SK-N-SH (cell line): ENCODE measurements around a stretch of chr2.

- RRBS, result 5% methylated on average over 26 of the region's 95 CpGs
CAGE:
- cytosol, long polyA plus RNA, result no peak
- long polyA plus RNA, result no peak
- nucleus, long polyA plus RNA, result no peak
Observed at GRCh38 chr2:30231612-30232650, 597 bp downstream of the LBH start.

DNA sequence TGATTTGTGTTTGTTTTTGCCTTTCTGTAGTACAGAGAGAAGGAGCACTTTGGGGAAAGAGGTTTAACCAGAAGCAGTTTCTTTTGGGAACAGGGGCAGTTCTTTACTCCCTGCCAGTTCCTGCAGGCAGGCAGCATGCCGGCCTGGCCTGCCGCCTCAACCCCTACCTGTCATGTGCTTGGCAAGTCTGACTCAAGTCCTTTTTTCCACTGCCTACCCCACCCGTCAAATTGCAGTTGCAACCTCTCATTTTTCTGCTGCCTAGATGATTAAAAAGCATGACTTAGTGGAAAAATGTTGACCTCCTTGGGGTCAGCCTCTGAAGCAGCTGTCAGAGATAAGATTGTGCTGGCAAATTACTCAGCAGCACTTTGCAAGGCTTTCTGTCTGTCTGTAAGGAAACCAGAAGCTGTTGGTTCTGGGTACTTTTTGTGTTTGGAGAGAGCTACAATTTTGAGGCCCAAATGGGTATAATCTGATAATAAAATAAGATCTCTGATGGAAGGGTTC lies 21.7 kb downstream of the LBH start:
- RRBS, result no CpG with 5 or more reads among the region's 3 CpGs
CAGE:
- cytosol, long polyA plus RNA, result no peak
- long polyA plus RNA, result no peak
- nucleus, long polyA plus RNA, result no peak

DNA sequence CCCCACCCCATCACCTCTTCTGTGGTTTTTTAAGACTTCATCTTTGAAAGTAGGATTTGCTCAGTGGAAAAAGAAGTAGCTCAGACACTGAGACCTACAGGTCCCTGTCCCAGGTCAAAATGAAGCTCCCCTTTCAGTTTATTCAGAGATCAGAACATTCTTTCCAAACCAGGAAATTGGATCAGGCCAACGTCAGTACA lies 43.1 kb downstream of the LBH start:
- RRBS, result no CpG with 5 or more reads among the region's 1 CpG
CAGE:
- cytosol, long polyA plus RNA, result no peak
- long polyA plus RNA, result no peak
- nucleus, long polyA plus RNA, result no peak

DNA sequence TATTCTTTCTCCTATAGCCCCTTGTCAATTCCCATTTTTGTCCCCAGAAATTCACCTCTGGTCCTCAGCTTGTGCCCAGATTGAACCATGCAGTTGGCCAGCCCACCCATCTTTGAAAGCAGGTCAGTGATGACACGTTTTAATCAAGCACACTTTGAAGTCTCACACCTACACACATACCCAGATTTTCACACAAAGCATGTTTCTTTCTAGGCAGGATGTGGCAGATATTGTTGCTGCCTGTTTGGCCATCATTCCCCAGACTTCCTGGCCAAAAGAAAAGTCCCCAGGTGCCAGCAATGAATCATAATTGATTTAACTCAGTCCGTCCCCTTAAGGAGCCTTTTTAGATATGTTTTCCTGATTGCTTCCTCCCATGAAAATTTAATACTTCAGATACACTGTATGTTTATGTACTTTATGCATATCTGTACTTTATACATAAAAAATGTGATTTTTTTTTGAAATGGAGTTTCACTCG lies 84.4 kb downstream of the LBH start:
- RRBS, result no CpG with 5 or more reads among the region's 3 CpGs
CAGE:
- cytosol, long polyA plus RNA, result no peak
- long polyA plus RNA, result no peak
- nucleus, long polyA plus RNA, result no peak

DNA sequence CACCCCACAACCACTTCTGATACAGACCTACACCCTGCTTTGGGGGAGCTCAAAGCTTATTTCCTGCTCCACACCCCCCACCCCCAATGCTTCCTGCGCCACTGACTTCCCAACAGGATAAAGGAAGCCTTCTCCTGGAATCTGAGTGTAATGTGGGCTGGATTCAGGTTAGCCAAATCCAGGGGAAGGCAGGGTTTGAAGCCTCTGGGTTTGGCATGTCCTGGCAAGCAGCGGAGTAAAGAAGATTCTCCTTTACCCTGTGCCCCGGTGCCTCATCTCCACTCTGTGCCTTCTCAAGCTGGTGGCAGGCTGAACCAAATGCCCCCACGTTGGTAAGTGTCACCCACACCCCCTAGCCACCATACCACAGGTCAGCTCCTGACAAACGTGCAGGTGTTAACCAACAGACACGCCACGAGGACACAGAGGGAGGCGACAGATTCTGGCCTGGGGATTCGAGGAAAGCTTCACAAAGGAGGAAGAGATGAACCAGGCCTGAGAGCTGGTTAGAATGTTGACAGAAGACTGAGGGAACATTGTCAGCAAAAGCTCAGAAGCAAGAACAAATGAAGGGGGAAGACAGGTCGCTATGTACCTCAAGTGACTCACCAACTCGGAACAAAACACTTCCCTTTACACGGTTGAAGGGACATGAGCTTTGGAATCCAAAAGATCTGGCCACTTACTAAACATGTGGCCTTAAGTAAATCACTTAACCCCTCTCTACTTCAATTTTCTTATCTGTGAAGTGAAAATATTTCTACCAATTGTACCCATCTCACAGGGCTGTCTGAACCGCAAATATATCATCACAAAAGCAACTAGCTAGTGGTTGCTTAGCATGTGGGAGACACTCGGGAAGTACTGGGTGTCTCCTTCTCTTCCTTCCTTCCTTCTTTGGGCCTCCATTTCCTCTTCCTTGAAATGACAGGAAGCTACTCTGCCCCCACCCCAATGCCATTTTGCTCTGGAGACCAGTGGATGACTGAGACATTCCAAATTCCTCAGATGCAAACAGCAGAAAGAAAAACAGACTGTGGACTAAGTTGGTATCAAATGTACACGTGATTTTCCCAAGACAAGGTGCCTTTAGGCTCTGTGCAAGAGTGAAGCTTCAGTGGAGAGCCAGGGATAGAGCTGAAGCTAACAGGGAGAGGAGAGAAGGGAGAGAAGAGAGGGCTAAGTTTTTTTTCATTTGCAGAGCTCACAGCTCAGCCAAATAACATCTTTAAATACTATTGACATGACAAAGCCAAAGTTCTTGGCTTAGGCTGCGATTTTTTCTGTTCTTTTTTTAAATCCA lies 85.0 kb upstream of the LCLAT1 start:
- RRBS, result no CpG with 5 or more reads among the region's 16 CpGs
CAGE:
- cytosol, long polyA plus RNA, result no peak
- long polyA plus RNA, result no peak
- nucleus, long polyA plus RNA, result no peak

DNA sequence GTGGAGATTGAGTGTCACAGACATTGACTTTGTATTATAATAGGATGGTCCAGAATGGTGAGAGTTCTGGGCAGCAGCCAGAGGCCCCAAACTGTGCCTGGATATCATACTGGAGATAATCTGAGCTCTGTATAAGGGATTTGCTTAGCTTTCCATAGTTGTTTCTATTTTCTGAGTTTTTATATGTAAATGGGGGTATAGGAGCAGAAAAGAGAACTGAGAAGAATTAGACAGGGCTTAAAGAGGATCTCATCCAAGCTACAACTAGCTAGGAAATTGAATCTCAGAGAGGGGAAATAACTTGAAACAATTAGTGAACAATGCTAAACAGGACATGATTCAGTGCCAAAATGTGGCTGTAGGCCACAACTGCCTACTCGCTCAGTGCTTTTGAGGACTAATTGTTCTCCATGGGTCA lies 10.1 kb upstream of the LCLAT1 start:
- RRBS, result no CpG with 5 or more reads among the region's 1 CpG
CAGE:
- cytosol, long polyA plus RNA, result no peak
- long polyA plus RNA, result no peak
- nucleus, long polyA plus RNA, result no peak

- RRBS, result no CpG with 5 or more reads among the region's 3 CpGs
CAGE:
- cytosol, long polyA plus RNA, result no peak
- long polyA plus RNA, result no peak
- nucleus, long polyA plus RNA, result no peak
Observed at GRCh38 chr2:30641440-30642224, 165.6 kb downstream of the CAPN13 start.

DNA sequence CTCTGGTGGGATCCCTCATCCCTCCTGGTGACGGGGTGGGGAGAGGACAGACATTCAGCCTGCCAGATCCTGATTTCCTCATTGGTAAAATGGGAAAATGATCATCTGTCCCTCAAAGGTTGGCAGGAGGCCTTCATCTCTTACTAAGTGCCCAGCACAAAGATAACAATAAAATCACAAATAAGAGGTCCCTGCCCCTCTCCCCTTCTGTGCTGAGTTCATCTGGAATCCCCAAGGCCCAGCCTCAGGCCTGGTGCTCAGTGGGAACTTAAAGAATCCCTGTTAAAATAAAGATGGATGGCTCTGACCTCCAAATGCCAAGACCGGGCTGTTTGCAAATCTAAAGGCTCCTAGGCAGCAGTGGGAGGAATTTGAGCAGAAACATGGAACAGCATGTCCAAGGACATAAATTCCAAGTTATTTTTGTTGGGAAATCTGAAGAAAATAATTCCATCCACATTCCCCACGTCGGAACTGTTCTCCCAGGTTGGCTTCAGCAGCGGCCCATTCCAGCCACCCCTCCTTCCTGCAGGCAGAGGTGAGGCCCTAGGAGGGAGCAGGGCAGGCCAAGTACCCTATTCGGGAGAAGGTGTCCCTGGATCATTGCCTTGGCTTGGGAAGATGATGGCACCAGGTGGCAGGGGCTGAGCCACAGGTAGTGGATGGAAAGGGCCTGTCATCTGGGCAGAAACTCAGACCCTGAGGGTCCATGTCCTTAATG lies 117.2 kb downstream of the CAPN13 start:
- RRBS, result no CpG with 5 or more reads among the region's 6 CpGs
CAGE:
- cytosol, long polyA plus RNA, result no peak
- long polyA plus RNA, result no peak
- nucleus, long polyA plus RNA, result no peak

GRCh38 chr2:30979859-30980425 lies 158.3 kb downstream of the GALNT14 start:
- RRBS, result no CpG with 5 or more reads among the region's 8 CpGs
CAGE:
- cytosol, long polyA plus RNA, result no peak
- long polyA plus RNA, result no peak
- nucleus, long polyA plus RNA, result no peak

DNA sequence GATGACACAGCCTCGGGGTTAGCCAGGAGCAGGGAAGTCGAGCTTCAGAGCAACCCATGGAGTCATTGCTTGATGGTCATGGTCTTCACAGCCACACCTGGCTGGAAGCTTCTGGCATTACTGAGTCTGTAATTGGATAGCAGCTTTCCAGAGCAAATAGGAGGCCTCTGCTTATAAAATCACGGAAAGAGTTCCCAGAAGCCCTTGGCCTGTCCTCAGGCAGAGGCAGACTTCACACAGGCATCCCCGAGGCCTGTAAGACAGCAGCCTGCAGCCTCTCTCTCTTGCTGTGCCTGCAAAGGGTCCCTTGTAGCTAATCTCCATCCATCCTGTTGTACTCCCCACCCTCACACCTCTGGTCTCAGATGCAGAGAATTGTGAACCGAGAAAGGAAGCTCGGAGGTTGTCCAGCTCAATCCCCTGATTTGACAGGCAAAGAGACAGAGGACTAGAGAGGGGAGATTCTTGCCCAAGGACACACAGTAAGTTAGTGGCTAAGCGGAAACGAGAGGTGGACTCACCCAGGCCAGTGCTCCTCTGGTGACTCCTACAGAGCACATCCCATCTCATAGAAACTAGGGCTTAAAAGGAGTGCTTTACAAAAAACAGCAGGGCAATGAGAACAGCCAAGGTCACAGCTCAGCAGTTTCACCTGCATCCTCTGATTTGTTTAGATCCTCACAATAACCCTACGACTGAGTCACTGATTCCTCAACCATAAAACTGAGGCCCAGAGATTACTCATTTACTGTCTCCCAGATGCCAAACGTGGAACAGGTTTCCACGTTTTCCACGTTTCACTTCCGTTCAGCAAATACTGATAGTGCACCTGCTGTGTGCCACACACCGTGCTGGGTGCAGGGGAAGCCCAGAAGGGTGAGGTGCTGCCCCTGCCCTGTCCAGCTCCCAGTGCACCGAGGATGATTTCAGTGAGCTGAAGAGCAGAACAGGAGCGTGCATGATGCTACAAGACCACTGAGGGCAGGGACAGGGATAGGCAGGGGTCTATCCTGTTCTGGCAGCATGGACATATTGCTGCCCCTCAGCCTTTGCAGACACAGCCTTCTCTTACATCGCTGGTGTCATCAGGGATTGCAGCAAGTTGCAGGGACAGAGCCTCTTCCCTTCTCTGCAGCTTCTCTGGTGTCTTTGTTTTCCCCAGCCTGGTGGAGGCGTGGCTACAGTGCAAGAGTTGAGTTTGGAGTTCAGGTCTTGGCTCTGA lies 22.1 kb downstream of the EHD3 start:
- RRBS, result no CpG with 5 or more reads among the region's 18 CpGs
CAGE:
- cytosol, long polyA plus RNA, result no peak
- long polyA plus RNA, result no peak
- nucleus, long polyA plus RNA, result no peak

DNA sequence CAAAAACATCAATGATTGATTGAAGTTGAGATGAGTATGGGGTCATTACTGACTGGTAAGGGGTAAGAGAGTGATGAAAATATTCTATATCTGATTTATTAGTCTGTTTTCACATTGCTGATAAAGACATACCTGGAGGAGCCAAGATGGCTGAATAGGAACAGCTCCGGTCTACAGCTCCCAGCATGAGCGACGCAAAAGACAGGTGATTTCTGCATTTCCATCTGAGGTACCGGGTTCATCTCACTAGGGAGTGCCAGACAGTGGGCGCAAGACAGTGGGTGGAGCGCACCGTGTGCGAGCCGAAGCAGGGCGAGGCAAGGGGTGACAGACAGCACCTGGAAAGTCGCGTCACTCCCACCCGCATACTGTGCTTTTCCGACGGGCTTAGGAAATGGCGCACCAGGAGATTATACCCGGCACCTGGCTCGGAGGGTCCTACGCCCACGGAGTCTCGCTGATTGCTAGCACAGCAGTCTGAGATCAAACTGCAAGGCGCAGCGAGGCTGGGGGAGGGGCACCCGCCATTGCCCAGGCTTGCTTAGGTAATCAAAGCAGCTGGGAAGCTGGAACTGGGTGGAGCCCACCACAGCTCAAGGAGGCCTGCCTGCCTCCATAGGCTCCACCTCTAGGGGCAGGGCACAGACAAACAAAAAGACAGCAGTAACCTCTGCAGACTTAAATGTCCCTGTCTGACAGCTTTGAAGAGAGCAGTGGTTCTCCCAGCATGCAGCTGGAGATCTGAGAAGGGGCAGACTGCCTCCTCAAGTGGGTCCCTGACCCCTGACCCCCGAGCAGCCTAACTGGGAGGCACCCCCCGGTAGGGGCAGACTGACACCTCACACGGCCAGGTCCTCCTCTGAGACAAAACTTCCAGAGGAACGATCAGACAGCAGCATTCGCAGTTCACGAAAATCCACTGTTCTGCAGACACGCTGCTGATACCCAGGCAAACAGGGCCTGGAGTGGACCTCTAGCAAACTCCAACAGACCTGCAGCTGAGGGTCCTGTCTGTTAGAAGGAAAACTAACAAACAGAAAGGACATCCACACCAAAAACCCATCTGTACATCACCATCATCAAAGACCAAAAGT lies 82.0 kb upstream of the XDH start:
- RRBS, result no CpG with 5 or more reads among the region's 31 CpGs
CAGE:
- cytosol, long polyA plus RNA, result no peak
- long polyA plus RNA, result no peak
- nucleus, long polyA plus RNA, result no peak

GRCh38 chr2:31561691-31562330 lies 18.9 kb downstream of the SRD5A2 start:
- RRBS, result no CpG with 5 or more reads among the region's 1 CpG
CAGE:
- cytosol, long polyA plus RNA, result no peak
- long polyA plus RNA, result no peak
- nucleus, long polyA plus RNA, result no peak

- RRBS, result no CpG with 5 or more reads among the region's 5 CpGs
CAGE:
- cytosol, long polyA plus RNA, result no peak
- long polyA plus RNA, result no peak
- nucleus, long polyA plus RNA, result no peak
Observed at GRCh38 chr2:31578154-31578924, 2.4 kb downstream of the SRD5A2 start.

- RRBS, result no CpG with 5 or more reads among the region's 2 CpGs
CAGE:
- cytosol, long polyA plus RNA, result no peak
- long polyA plus RNA, result no peak
- nucleus, long polyA plus RNA, result no peak
Observed at GRCh38 chr2:31907176-31907630, 103.6 kb downstream of the MEMO1 start.

- RRBS, result no CpG with 5 or more reads among the region's 1 CpG
CAGE:
- cytosol, long polyA plus RNA, result no peak
- long polyA plus RNA, result no peak
- nucleus, long polyA plus RNA, result no peak
Observed at GRCh38 chr2:32017901-32018382, 7.1 kb upstream of the MEMO1 start.

DNA sequence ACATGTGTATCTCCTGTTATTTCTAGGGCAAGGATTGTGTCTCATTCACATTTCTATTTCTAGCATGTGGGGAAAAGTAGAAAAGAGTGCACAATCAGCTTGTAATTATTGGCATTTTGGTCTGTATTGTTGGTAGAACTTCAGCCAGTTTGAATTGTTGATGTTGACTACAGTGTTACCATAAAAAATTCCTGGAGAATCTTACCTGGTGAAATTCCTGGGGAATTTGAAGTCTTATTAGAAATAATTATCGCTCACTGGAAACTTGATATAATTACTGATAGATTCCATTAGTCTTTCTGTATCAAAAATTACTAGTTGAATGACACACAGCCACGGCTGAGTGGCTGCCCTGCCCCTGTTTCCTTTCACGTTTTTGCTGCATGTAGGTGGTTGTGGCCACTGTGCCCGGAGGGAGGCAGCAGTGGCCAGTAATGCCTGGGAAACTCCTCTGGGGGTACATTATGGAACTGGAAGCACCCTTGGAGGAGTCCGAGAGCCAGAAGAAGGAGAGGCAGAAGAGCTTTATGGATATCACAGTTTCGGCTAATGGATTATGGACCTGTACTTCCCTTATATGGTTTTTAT lies 35.6 kb downstream of the SLC30A6 start:
- RRBS, result no CpG with 5 or more reads among the region's 6 CpGs
CAGE:
- cytosol, long polyA plus RNA, result no peak
- long polyA plus RNA, result no peak
- nucleus, long polyA plus RNA, result no peak

GRCh38 chr2:32219923-32220590 lies 44.6 kb downstream of the NLRC4 start:
- RRBS, result no CpG with 5 or more reads among the region's 3 CpGs
CAGE:
- cytosol, long polyA plus RNA, result no peak
- long polyA plus RNA, result no peak
- nucleus, long polyA plus RNA, result no peak

DNA sequence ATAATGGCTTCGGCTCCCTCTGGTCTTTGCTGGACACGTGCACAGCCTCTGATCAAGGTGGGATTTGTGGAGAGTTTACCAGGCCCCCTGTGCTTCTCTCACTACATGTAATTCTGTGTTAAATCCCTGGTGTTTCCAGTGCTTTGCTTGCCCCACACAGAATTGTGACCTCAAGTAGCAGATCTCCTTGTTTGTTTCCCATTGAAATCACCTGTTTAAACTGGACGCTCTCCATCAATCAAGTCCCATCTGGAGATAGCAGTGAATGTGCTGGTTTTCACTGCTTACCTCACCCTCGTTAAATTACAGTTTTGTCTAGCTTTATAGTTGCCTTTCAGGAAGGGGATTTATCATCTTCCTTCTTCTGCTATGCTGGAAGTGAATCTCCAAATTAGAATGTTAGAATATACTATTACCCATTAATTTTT lies 71.4 kb downstream of the BIRC6 start:
- RRBS, result no CpG with 5 or more reads among the region's 4 CpGs
CAGE:
- cytosol, long polyA plus RNA, result no peak
- long polyA plus RNA, result no peak
- nucleus, long polyA plus RNA, result no peak

- RRBS, result no CpG with 5 or more reads among the region's 2 CpGs
CAGE:
- cytosol, long polyA plus RNA, result no peak
- long polyA plus RNA, result no peak
- nucleus, long polyA plus RNA, result no peak
Observed at GRCh38 chr2:32617780-32618351, 10.0 kb upstream of the TTC27 start.

- RRBS, result no CpG with 5 or more reads among the region's 3 CpGs
CAGE:
- cytosol, long polyA plus RNA, result no peak
- long polyA plus RNA, result no peak
- nucleus, long polyA plus RNA, result no peak
Observed at GRCh38 chr2:32812313-32812791, 134.4 kb upstream of the LTBP1 start.